Vein endothelial cell (primary cell): ENCODE measurements around the genes EPHA3, PROS1, OR5H1, OR5H2 and CLDND1.

- CAGE, long polyA plus RNA, result no peak
Observed at GRCh38 chr3:88150701-88151234, 1.0 kb downstream of the C3orf38 start.

DNA sequence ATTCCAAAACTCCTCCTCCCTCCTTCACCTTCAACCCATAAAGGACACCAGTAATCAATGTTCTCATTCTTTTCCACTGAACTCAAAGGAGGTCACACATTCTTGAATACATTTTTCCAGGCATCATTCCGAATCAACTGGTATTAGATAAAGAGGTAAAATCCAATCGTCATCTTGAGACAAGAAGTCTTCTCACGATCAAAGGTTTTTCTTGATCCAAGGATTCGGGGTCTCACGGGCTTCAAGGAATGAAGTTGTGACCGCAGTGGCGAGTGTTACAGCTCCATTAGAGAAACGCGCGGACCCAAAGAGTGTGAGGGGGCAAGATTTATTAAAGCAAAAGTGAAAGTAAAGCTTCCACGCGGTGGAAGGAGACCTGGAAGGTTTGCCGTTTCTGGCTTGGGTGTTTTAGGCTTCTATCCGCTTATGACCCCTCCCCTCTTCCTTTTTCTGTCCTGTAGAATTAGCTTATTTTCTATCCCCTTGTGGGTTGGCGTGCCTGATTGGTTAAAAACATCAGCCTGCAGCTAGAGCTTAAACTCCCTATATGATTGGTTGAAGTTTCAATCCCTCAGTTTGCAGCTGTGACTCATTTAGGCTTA is 39.5 kb downstream of the C3orf38 start:
- CAGE, long polyA plus RNA, result no peak

GRCh38 chr3:89107179-89108028 is at the start of gene EPHA3:
Gene EPHA3, plus strand, starts transcription at chr3:89107621.
- CAGE, long polyA plus RNA, result no peak

- CAGE, long polyA plus RNA, result no peak
Observed at GRCh38 chr3:89747279-89747935, 640.0 kb downstream of the EPHA3 start.

- CAGE, long polyA plus RNA, result no peak
Observed at GRCh38 chr3:93900737-93900957, 73.0 kb downstream of the PROS1 start.

DNA sequence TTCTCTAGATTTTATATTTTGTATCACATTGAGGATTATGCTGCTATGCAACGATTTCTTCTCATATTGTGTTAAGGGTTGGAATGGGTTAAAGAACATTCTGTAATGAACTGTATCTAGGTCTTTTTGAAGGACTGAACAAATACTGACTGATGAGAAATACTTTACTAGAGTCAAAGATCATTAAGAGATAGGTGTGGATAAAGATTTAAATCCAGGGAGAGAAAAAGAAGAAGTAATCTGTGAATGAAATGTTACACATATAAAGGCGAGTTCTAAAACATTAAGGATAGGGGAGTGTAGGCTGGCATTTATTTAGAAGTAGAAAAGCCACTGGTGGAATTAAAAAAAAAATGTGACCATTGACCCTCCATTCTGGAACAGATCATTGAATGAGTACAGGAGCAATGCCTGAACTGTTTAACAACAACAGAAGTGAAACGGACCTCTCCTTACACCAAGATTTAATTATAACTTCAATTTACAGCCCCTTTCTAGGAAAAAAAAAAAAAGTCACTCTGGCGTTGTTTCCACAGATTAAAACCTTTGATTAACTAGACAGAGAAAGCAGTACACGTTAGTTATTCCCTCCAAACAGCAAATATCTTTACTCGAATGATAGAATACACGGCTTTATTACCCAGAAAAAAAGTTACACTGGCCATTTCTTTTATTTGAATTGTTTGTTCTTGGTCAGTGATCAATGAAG is 39.1 kb downstream of the PROS1 start:
- CAGE, long polyA plus RNA, result no peak

DNA sequence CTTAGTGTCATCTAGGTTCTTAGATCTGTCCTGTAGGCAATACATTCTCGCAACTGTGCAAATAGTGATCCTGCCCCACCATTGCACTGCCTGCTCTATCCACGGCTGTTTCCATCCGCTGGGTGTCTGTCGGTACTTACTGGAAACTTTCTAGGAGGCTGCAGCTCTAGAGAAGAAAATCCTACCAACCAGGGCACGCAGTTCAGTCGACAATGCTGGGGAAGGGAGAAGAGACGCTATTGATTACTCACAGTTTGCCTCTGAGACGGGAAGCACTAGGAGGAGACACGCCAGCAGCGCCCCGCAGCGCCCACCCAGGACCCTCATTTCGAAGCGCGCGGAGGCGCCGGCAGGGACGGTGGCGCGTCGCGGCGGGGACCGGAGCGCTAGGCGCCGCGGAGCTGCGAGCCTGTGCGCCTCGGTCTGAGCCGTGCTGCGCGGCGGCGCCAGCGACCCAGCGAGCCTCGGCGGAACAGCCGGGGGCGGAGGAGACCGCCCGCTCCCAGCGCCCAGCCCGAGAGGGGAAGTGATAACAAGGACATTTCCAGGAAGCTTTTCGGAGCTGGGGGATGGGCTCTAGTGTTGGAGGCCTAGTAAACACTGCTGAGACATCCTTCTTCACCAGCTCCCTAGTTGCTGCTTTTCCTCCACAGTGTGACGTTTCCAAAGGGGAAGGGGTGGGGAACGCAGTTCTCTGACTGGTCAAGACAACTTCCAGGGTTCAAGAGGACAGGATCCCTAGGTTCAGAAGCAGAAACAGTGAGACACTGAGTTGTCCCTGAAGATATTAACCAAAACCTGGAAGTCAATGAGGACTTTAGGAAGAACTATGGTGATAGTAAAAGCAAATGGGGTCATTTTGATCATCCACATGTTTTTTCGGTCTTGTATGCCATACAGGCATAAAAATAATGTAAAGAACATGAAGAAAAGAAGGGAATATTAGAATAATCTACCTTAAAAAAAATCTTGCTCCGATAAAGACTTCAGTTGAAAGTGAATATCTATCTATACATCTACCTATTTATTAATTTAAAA is at the start of gene PROS1:
TSS of gene PROS1 (minus strand) at position 474 of the 1,038 bp plus-strand sequence.
- CAGE, long polyA plus RNA, result start-site peak on the minus strand centred at position 656 of the sequence, 34 bp wide, 73 and 52 reads in 2 replicates

GRCh38 chr3:95134935-95135529 is 1072.2 kb downstream of the NSUN3 start:
- CAGE, long polyA plus RNA, result no peak

DNA sequence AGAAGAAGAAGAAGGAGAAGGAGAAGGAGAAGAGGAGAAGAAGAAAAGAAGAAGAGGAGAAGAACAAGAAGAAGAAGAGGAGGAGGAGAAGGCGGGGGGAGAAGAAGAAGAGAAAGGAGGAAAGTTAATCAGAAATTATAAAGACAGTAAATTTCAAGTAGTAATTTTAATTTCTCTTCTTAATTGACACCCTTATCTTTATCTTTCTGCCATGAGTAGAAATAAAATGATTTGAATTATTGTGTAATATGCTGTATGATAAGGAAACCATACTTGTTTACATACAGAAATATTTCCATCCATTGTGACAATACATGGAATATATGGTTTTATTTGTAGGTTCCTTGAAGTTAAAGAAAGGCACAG is 490.9 kb upstream of the EPHA6 start:
- CAGE, long polyA plus RNA, result no peak

GRCh38 chr3:97932331-97932784 is 39.9 kb downstream of the RIOX2 start:
- CAGE, long polyA plus RNA, result no peak

GRCh38 chr3:98039170-98039985 is 4.3 kb upstream of the GABRR3 start:
- CAGE, long polyA plus RNA, result no peak

GRCh38 chr3:98130424-98130795 is at the start of gene OR5H1:
Gene OR5H1, plus strand, starts transcription at chr3:98130721.
- CAGE, long polyA plus RNA, result no peak

GRCh38 chr3:98282188-98282689 is at the start of gene OR5H2:
Gene OR5H2, plus strand, starts transcription at chr3:98282505.
- CAGE, long polyA plus RNA, result no peak

DNA sequence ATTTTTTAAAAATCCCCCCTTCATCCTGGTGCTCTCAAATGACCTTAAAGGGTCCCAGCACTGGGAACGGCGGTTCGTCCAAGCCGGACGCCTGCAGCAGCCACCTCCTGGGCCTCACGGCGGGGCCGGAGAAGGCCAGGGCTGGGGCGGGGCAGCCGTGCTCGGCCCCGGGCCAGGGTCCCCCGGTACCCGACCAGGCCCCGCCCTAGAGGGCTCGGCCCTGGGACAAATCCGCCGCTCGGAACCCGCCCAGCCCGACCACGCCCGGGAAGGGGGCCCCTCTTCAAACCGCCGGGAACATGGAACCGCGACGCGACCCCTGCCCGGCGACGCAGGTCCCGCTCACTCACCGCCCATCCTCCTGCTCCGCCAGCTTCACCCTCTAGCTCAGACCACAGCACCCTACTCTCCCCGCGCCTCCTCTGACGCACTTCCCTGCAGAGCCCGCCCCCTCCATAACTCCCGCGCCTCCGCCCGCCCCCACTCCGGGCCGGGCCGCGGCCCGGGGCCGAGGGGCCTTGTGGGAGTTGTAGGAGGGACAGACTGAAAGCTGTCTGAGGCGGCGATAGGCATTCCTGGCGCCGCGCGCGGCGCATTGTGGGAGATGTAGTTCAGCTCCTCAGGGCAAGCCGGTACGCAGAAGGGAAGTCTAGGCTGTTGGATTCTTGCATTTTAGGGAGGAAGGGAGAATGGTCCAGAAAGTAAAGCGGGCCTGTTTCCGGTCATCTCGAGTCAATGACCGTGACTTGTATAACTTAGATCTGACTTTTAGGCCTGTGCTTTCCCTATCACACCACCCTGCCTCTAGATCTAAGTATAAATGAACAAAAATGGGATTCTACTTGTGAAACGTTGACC is at the start of gene CLDND1:
TSS of gene CLDND1 (minus strand) at position 404 of the 858 bp plus-strand sequence.
- CAGE, long polyA plus RNA, result start-site peak on the minus strand centred at position 385 of the sequence, 29 bp wide, 22 and 38 reads in 2 replicates

GRCh38 chr3:98833522-98834335 is 67.8 kb downstream of the DCBLD2 start:
- CAGE, long polyA plus RNA, result no peak

DNA sequence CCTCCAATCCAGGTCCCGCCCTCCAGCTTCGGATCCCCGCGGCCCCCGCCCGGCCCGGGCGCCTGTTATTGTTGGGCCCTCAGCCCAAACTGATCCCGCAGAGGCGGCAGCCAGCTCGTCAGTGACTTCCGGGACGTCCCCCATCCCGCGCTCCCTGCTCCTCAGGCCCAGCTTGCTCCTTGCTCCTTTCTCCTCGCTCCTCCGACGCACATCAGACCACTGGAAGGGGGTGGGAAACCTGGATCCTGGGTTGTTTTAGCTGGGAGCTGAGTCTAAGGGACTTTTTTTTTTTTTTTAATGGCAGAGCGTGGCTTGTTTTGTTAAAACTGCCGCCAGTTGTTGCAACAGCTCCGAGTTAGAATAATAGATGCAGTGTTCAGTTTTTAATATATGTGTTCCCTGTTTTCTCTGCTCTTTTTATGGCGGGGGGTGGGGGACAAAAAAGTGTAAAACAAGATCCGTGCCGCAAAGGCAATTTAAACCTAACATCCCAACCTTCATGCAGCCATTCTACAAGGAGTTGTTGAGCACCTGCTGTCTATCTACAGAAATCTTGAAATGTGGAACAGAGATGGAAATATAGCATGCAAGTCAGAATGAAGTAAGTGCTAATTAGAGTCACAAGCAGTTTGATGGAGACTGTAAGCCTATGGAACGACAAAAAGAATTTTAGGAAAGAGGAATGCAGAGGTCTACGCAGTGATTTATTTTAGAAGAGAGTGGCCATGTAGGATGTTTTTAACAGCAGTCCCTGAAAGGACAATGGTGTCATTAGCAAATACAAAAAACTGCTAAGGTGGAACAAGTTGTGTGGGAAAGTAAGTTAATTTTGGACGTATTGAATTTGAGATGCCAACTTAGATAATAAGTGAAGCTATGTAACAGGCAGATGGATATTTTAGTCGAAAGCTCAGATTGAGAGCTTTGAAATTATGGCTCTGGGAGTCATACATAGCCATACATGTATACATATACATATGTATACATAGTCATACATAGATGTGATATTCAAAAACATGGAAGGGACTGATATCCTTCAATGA is 743 bp upstream of the DCBLD2 start:
- CAGE, long polyA plus RNA, result no peak

DNA sequence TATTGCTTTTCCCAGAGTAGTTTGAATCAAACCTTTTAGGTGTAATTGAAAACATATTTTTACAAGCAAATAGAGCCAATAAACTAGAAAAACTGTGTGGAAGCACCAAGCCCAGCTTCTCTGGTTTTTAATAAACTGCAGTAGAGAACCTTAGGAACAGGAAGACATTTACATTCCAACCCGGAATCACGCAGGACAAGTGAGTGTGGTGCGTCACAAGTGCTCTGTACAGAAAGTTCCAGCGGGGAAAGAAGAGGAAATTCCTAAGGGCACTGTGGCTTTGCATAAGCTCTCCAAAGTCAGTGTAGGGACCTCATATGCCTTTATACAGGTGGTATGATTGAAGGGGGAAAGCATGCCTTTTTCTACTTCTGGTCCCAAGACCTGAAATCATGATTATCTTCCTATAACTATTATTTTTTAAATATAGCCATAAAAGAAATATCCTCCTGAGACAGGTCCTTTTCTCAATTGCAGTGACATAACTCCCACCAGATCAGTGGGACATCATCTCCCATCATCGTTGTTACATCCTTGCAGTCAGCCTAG is 21.6 kb downstream of the COL8A1 start:
- CAGE, long polyA plus RNA, result no peak

GRCh38 chr3:99692068-99692267 is 53.6 kb downstream of the COL8A1 start:
- CAGE, long polyA plus RNA, result no peak

GRCh38 chr3:99843552-99844167 is 26.0 kb downstream of the CMSS1 start:
- CAGE, long polyA plus RNA, result no peak

DNA sequence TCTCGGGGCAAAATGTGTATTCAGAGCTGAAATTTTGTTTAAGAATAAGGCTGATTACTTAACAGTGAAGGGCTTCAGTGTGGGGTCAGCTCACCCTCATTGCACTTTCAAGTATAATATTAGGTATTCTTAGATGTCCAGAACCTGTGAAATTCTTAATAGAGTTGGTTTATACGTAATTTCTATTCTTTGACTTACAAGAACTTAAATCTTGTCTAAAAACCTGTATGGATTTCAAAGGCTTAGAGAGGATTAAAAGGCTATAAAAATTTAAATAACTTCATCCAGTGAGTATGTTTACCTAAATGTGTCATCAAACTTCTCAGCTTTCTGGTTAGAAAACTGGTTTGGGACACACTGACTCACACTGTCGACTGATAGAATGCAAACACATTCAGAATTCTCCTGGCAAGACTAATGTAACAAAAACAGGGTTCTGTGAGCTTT is 92.3 kb downstream of the CMSS1 start:
- CAGE, long polyA plus RNA, result no peak